Adrenal gland (tissue), 7 donors: ENCODE measurements around the gene USP34.

GRCh38 chr2:58428983-58429630 is 188.0 kb upstream of the FANCL start:
- PRO-cap, 3 experiments: no peak in any of the 3 experiments
- RAMPAGE, long total RNA, 4 experiments: no peak in any of the 4 experiments
- RRBS: no CpG with 5 or more reads among the region's 11 CpGs

DNA sequence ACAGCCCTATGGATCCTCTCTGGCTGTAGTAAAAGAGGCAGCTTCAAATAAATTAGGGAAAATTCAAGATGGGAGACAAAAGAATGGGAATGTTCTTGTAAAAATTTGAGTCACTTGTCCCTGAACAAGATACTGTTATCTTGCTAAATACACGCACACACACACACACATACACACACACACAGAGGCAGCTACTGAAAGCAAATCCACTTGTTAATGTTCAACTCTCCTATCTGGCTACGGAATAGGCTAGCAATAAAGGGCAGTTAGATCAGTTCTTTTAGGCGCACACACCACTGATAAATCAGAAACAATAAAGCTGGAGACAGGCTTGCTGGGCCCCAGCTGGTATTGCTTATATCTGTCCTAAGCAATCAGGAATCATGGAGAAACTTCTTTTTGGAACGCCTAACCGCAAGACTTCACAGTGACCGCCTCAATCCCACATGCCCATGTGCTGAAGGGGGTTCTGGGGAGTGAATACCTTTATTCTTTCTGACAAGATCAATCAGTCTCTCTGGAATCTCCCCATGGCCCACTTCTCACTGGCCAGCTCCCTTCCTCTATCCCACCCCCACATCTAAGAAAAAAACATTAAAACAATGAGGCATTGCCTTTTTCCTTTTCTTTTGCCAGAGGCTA is 461.5 kb downstream of the BCL11A start:
- PRO-cap, 3 experiments: no peak in any of the 3 experiments
- RAMPAGE, long total RNA, 4 experiments: no peak in any of the 4 experiments
- RRBS: no CpG with 5 or more reads among the region's 6 CpGs

DNA sequence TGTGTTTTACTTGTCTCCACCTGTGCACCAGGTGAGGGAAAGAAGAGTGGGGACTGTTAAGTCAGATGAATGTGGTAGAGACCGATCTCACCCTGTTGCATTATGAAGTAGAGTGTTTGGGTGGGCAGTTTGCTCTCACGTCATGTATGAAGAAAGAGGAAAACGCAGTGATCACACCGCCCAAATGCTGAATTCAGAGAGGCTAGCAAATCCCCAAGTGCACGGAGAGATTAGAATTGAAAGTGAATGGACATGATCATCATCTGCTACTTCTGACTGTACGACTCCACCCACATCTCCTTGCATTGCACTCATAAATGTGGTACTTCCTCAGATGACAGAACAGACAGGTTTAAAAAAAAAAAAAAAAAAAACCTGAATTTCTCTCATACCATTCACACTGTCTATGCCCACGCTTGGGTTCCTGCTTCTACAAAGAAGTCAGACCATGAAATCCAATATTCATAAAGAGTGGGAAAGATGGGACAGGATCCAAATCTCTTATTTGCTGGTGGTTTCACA is 448.6 kb downstream of the BCL11A start:
- PRO-cap, 3 experiments: no peak in any of the 3 experiments
- RAMPAGE, long total RNA, 4 experiments: no peak in any of the 4 experiments
- RRBS: no CpG with 5 or more reads among the region's 7 CpGs

GRCh38 chr2:60417545-60418019 is 135.9 kb downstream of the BCL11A start:
- PRO-cap, 3 experiments: no peak in any of the 3 experiments
- RAMPAGE, long total RNA, 4 experiments: no peak in any of the 4 experiments
- RRBS: no CpG with 5 or more reads among the region's 11 CpGs

DNA sequence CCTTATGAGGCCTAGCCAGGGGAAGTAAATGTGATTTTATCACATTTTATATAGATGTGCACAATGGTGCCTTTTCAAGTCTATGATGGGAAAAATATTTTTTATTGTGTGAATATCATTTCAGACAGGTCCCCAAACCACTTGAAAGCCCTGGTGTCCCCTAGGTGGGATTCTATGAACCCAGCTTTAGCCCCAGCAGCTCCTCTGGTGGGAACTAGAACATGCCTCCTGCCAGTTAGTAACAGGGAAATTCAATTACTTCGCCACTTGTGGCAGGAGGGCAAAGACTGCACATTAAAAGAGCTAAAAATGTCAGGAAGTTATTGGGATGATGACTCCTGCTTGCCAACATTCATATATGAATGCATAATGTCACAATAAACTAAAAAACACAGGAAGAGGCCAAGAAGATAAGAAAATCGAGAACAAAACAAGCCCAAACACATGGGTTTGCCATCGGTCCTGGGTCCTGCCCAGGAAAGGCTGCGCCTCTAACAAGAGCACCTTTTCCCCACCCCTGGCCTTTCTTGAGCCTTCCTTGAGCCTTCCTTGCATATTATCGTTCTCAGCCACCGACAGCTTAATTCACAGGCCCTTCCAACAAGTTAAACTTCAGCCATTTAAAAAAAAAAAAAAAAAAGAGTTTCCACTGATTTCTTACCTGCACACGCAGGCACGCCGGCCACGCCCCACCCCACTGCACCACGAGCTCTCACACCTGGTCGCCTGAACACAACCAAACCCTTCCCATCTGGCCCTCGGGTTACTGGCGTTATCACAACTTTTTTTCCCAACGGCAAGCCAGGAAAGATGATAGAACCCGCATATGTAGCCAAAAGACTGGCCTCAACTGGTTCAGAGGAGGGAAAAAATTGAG is 23.5 kb downstream of the BCL11A start:
- PRO-cap, 3 experiments: no peak in any of the 3 experiments
- RAMPAGE, long total RNA, 4 experiments: no peak in any of the 4 experiments
- RRBS: no CpG with 5 or more reads among the region's 16 CpGs

DNA sequence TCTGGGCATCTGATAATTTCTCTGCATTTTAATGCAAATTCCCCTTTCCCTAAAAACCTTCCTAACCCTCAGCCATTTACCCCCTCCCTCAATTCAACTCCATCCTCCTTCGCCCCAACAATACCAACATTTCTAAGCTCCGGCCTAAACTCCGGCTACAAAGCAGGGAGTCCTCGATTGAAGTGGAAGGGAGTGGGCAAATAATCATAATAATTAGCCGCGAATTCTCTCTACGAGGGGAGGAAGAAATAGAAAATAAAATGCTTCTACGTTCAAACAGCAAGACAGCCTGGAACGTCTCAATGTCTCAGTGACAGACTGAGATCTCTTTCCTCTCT is 4.6 kb downstream of the BCL11A start:
- PRO-cap, 3 experiments: no peak in any of the 3 experiments
- RAMPAGE, long total RNA, 4 experiments: no peak in any of the 4 experiments
- RRBS: no CpG with 5 or more reads among the region's 9 CpGs

- PRO-cap, 3 experiments: no peak in any of the 3 experiments
- RAMPAGE, long total RNA, 4 experiments: no peak in any of the 4 experiments
- RRBS: no CpG with 5 or more reads among the region's 18 CpGs
These were observed 3.7 kb upstream of the BCL11A start for GRCh38 chr2:60557055-60557577.

DNA sequence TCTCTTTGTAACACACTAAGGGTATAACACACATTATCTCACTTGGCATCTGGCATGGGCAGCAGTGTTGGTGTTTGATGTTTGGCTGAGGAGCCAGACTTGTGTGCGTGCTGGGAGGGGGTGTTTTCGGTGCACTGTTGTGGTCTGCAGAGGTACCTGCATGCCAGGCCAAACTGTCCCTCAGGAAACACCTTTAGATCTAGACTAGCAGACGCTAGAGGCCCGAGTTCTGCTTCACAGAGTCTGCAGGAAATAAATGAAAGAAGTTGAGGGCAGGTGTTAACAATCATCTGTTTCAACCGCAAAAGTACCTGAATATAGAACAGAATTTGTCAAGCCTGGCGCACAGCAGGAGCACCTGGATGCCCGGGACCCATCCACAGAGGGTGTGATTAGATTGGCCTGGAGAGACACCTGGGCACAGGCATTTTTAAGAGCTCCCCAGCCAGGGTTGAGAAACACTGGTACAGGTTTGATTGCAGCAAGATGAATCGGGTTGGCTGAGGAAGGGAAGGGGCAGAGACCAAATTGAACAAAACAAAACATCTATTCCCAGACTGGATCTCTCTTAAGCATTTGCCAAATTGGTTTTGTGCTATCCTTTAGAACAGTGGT is 40.4 kb upstream of the REL start:
- PRO-cap, 3 experiments: no peak in any of the 3 experiments
- RAMPAGE, long total RNA, 4 experiments: no peak in any of the 4 experiments
- RRBS: no CpG with 5 or more reads among the region's 8 CpGs

DNA sequence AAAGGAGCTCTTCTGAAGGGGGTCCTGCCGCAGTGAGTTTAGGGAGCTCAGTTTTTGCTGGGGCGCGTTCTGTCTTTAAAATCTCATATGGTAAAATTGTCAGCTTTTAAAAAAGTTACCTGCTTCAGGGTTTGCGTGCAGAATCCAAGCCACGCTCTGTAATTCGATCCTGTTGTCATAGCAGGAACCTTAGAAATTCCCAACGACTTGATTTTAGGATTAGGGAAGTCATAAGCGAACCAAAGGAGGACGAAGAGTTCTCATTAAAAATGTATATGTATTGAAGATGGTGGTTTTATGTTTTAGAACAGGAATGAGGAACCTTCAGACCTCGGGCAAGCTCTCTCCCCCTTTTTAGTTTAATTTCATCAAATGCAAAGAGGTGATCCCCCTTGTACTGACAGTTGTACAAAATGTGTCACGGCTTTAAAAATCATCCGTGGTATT is 535 bp downstream of the REL start:
- PRO-cap, 3 experiments: peak in 1 of 3 experiments; most common plus-strand start position 305 of the sequence (in 1); most common minus-strand start position 179 of the sequence (in 1)
- RAMPAGE, long total RNA, 4 experiments: no peak in any of the 4 experiments
- RRBS: no CpG with 5 or more reads among the region's 12 CpGs

- PRO-cap, 3 experiments: no peak in any of the 3 experiments
- RAMPAGE, long total RNA, 4 experiments: no peak in any of the 4 experiments
- RRBS: no CpG with 5 or more reads among the region's 8 CpGs
These were observed 59.8 kb upstream of the PEX13 start for GRCh38 chr2:60957582-60958164.

- PRO-cap, 3 experiments: no peak in any of the 3 experiments
- RAMPAGE, long total RNA, 4 experiments: no peak in any of the 4 experiments
- RRBS: no CpG with 5 or more reads among the region's 8 CpGs
These were observed 26.1 kb downstream of the C2orf74 start for GRCh38 chr2:61187853-61188806.

- PRO-cap, 3 experiments: no peak in any of the 3 experiments
- RAMPAGE, long total RNA, 4 experiments: no peak in any of the 4 experiments
- RRBS: no CpG with 5 or more reads among the region's 5 CpGs
These were observed 139.1 kb downstream of the C2orf74 start for GRCh38 chr2:61300906-61301733.

DNA sequence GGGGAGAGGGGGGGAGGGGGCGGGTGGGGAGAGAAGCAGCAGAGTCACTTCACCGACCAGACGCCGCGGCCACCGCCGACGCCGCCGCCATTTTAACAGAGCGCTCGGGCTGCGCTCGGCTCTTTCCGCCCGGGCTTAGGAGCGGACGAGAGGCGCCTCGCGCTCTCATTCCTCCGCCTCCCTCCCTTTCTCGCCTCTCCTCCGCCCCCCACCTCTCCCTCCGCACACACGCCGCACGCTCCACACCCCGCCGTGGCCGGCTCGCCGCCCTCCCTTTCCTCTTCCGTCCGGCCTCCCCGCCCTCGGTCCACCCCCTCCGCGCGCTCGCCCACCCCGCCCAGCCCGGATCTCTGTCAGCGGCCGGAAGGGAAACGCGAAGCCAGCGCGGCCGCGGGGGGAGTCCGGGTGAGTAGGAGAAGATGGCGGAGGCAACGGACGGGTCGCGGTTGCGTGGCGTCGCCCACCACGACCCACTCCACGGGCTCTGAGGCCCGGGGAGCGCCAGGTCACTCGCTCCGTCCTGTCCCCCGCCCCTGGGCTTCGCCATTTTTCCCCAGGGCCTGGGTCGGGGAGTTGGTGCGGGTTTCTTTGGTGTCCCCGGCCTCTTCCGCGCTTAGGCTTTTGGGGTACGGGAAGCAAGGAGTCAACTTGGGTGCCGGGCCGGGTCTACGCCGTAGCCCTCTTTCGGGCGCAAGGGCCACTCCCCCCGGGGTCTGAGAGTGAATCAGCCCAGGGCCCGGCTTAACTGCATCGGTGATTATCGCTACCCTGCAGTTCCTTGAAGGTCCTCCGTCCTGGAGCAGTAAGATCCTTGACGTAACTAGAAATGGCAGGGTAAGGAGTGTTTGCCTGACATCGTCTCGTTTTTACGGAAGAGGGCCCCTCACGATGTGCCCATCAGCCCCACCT is at the start of gene USP34:
Gene USP34 (minus strand): TSS at position 113 of the 909 bp plus-strand sequence.
- PRO-cap, 3 experiments: peak in 3 of 3 experiments; most common plus-strand start position 398 of the sequence (in 3); most common minus-strand start position 97 of the sequence (in 2)
- RAMPAGE, long total RNA, 4 experiments: start-site peak on the plus strand in 3 of 4 experiments, centred at positions 347 to 409 of the sequence, 22 to 57 reads per replicate
- RRBS: 1% methylated on average over 39 of the region's 90 CpGs

DNA sequence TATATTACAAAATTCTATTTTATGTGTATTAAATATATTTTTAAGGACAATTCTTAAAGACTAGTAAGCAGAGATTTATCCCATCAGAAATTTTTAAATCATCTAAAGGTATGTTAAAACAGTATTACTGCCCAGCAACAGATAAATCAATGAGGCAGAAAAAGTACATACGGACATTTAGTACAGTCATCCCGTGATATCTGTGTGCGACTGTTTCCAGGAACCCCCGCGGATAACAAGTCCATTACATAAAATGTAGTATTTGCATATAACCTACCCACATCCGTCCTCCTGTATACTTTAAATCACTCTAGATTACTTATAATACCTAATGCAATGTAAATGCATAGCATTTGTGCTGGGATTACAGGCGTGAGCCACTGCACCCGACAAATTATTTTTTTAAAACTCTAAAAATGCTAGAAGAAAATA is 91.7 kb downstream of the FAM161A start:
- PRO-cap, 3 experiments: no peak in any of the 3 experiments
- RAMPAGE, long total RNA, 4 experiments: no peak in any of the 4 experiments
- RRBS: no CpG with 5 or more reads among the region's 8 CpGs

DNA sequence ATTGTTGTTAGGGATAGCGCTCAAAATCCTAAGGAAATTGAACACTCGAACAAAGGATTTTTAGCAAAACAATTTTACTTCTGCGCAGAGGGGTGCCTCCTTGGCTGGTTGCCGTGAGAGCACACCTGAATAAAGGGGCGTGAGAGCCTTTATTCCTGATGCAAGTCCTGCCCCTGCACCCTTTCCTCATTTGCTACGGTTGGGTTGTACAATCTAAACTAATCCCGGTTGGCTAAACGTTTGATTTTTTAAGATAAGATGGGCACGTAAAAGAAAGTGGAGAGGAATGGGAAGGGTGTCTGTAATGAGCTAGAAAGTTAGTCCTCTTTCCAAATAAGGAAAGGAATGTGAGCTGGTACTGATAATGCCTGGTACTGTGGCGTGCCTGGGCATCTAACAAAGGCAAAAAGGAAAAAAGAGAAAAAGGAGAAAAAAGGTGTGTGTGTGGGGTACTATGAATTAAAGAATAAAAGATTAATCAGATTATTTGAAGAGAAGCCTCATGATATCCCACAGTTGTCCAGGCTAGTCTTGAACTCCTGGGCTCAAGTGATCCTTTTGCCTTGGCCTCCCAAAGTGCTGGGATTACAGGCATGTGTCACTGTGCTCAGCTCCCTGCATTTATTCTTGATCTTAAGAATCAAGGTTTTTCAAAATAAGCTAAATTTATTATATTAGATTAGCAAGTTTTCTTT is 65.8 kb downstream of the COMMD1 start:
- PRO-cap, 3 experiments: no peak in any of the 3 experiments
- RAMPAGE, long total RNA, 4 experiments: no peak in any of the 4 experiments
- RRBS: no CpG with 5 or more reads among the region's 10 CpGs

- PRO-cap, 3 experiments: no peak in any of the 3 experiments
- RAMPAGE, long total RNA, 4 experiments: no peak in any of the 4 experiments
- RRBS: no CpG with 5 or more reads among the region's 2 CpGs
These were observed 18.4 kb upstream of the B3GNT2 start for GRCh38 chr2:62177475-62177914.

- PRO-cap, 3 experiments: peak in 1 of 3 experiments; most common plus-strand start chr2:62193062 (in 1); most common minus-strand start chr2:62193006 (in 1)
- RAMPAGE, long total RNA, 4 experiments: no peak in any of the 4 experiments
- RRBS: no CpG with 5 or more reads among the region's 1 CpG
These were observed 3.1 kb upstream of the B3GNT2 start for GRCh38 chr2:62192769-62193199.

DNA sequence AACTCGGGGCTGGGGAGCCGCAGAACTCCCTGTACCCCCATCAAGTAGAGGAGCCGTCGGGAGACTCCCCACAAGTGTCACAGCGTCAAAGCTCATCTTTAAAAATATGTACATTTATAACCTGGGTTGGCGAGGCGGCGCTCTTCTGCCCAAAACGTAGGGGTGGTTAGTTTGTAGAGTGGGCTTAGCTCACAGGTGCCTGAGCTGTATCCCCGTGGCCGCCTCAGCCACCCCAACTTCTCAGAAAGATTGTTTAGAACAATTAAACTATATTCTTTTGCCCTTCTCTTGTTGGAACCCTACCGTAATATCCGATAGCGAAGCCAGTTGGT is 1.4 kb downstream of the B3GNT2 start:
- PRO-cap, 3 experiments: peak in 1 of 3 experiments; most common plus-strand start position 107 of the sequence (in 1); most common minus-strand start position 79 of the sequence (in 1)
- RAMPAGE, long total RNA, 4 experiments: no peak in any of the 4 experiments
- RRBS: no CpG with 5 or more reads among the region's 14 CpGs

- PRO-cap, 3 experiments: no peak in any of the 3 experiments
- RAMPAGE, long total RNA, 4 experiments: no peak in any of the 4 experiments
- RRBS: no CpG with 5 or more reads among the region's 6 CpGs
These were observed 17.1 kb downstream of the B3GNT2 start for GRCh38 chr2:62213054-62213405.

GRCh38 chr2:62411320-62412026 is 94.5 kb downstream of the TMEM17 start:
- PRO-cap, 3 experiments: no peak in any of the 3 experiments
- RAMPAGE, long total RNA, 4 experiments: no peak in any of the 4 experiments
- RRBS: no CpG with 5 or more reads among the region's 8 CpGs